Amniotic epithelial cell (primary cell): ENCODE data around the genes FEZ2 and RMDN2.

DNA sequence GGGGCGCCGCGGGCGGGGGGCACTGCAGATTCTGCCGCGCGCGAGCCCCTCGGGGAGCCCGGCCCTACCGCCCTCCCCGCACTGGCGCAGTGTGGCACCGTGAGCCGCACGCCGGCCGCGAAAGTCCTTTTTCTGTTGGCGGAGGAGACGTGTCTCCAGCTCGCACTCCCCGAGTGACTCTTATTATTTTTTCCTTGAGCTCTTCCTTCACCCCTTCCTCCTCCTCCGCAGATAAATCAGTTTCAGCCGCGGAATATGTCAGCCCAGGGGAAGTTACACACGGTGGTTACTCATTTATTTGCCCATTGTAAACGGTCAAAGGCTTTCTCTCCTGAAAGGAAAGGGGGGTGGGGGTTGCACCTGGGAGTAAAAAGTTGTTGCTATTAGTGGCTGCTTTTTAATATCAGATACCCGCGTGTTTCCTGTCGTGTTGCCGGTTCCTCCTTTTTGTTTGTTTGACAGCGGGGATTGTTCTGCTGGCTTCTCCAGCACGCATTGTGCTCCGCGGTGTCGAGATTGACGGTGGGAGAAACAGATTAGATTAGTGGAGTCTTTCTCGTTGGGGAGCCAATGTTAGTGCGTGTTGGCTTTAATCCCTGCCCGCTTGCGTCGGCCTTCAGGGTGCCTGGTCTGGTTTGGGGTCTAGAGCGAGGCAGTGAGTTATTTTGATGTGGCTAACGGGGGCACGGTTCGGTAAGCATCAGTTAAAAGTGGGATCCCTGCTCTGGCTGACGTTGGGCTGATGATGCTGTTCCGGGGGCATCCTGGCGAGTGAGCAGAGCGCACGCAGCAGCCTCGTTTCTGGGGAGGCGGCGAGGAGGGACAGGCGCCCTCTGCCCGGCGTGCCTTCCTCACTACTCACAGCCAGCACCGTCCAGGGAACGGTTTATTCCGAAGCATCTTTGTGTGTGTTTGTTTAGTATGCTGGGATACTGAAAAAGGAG, 1.6 kb downstream of the CRIM1 start:
- RRBS: 2% methylated on average over 25 of the region's 61 CpGs

DNA sequence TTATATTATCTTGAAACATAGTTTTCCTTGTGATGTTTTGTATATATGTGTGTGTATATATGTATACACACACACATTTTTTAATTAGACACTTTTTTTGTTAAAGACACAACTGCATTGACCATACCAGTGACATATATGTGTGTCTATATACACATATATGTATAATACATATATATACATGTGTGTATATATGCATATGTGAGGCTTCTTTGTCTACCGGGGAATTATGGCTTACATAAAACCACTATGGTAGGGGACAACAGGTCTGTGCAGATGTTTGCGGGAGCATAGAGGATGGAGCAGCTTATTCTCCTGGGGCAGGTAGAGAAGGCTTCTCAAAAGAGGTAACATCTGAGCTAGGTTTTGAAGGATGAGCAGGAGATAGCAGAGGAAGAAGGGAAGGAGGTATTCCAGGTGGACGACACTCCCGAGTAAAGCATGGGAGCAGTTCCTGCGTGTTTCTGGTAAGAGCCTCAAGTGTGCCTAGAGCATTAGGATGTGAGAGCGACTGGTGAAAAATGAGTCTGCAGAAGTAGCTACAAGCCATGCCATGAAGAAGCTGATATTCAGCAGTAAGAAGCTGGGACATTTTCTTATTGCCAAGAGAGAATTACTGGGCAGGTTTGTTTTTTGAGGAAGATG, 37.9 kb downstream of the CRIM1 start:
- RRBS: no CpG with 5 or more reads among the region's 6 CpGs

- RRBS: no CpG with 5 or more reads among the region's 5 CpGs
These were observed 73.6 kb downstream of the CRIM1 start for GRCh38 chr2:36429098-36429694.

GRCh38 chr2:36597399-36598589, at the start of gene FEZ2:
FEZ2 (minus strand) TSS chr2:36598168.
- RRBS: 2% methylated on average over 40 of the region's 91 CpGs

DNA sequence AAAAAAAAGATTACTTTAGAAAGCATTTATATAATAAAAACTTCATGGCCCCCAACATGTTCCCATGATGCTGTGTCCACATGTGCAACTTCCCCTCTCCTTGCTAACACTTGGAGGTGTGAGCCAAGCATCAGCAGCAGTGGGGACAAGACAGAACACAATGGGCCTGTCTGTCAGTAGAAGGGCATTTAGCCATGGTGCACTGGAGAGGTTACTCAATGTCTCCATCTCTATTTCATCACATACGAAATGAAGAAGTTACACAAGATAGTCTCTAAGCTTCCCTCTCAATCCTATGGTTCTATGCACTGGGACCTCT, 2.5 kb downstream of the VIT start:
- RRBS: no CpG with 5 or more reads among the region's 1 CpG

DNA sequence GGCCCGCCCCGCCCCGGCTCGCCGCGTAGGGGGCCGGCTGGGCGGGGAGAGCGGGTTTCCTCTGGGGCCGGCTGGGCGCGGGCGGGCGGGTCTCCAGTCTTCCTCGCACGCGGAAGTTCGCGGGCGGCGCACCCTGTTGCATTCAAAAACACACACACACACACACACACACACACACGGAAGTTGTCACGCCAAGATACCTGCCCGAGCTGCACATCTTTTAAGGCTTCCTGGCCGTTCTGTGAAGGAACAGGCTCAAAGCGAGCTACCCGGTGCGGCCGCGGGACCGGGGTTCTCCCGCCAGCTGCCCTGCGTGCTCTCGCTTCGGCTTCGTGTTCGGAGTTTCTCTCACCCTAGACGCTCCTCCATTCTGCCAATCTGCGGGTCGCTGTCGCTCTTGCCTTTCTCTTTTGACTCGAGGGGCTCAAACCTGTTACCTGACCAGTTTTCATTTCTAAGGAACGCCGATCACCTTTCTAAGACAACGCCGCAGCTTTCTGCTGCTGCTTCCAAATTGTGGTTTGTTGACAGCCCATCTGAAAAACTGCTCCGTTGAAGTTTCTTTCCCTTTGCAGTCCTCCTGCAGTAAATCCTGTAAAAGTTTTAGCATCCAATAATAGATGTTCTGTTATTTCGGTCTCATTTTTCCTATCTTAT, 543 bp upstream of the STRN start:
- RRBS: 2% methylated on average over 3 of the region's 48 CpGs

- RRBS: no CpG with 5 or more reads among the region's 9 CpGs
These were observed 861 bp downstream of the CEBPZ start for GRCh38 chr2:37230444-37231025.

DNA sequence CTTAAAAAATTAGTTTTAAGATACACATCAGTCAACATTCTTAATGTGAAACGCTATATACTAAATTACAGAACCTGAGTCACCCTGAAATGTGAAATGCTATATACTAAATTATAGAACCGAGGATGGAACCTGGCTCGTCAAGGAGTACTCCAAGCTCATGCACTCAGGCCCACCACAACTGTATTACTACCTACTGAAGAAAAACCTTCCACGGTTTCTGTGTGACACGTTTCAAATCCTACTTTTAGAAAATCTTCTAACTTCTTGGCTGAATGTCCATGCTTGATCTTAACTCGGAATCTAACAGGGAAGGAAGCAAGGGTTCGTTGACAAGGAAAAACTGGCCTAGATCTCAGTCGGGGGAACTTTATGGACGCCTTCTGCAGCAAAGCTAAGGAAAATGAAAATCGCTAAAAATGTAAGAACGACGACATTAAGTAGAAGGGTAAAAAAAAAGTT, 1.4 kb downstream of the PRKD3 start:
- RRBS: no CpG with 5 or more reads among the region's 12 CpGs

GRCh38 chr2:37324841-37325572, 374 bp upstream of the PRKD3 start:
- RRBS: 3% methylated on average over 24 of the region's 73 CpGs

GRCh38 chr2:37454832-37455555, 110.6 kb downstream of the QPCT start:
- RRBS: no CpG with 5 or more reads among the region's 4 CpGs

GRCh38 chr2:37570912-37571238, 100.6 kb downstream of the CDC42EP3 start:
- RRBS: no CpG with 5 or more reads among the region's 4 CpGs

DNA sequence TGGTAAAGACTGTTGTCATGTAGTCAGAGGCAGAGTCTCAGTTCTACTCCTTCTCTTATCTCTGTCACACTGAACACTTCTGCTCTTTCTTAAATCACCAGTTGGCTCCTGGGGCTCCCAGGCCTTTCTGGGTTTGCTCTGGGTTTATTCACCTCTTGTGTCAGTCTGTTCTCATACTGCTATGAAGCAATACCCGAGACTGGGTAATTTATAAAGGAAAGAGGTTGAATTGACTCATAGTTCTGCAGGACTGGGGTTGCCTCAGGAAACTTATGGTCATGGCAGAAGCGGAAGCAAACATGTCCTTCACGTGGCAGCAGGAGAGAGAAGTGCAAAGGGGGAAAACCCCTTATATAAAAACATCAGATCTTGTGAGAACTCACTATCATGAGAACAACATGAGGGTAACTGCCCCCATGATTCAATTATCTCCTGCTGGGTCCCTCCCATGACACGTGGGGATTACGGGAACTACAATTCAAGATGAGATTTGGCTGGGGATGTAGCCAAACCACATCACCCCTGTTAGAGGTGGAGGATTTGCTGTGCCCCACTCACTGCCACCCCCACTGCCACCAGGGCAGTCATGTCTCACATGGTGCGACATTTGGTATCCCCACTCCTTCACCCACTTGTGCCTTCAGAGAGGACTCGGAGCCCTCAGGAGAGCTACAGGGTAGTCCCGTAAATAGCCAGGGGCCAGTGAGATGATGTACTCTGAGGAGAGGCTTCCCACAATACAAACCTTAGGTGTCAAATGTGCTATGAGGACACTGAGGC, 35.8 kb downstream of the CDC42EP3 start:
- RRBS: no CpG with 5 or more reads among the region's 8 CpGs

GRCh38 chr2:37734887-37735960, 63.8 kb upstream of the CDC42EP3 start:
- RRBS: no CpG with 5 or more reads among the region's 9 CpGs

GRCh38 chr2:37780994-37781379, 109.5 kb upstream of the CDC42EP3 start:
- RRBS: no CpG with 5 or more reads among the region's 6 CpGs

- RRBS: no CpG with 5 or more reads among the region's 6 CpGs
These were observed 115.4 kb upstream of the CDC42EP3 start for GRCh38 chr2:37786690-37787332.

DNA sequence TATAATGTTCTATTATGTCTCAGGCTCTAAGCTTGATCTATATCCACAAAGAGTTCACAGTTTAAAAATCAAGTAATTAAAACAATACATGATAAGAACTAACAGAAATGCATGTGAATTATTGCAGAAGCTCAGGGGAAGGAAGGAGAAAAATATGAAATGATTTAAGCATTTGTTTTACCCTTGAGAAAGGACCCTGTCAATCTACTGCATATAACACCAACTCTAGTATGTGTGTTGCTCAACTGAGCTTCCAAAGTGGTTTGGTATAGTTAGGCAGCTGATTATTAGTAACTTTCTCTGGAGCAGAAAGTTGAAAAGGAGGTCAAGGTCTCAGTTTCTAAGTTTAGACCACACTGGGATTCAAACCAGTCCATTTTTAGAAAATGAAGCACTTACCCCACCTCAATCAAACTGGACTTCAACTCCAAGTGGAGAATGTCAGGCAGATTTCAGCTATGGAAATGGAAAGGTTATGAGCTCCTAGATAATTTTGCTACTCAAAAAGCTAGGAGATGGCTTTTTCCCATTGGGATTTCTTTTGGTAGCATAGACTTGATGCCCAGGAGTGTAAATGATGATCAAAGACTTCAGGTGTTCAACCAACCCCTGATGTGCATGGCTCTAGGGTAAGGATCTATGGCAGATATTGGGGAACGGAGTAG, 123.3 kb upstream of the CDC42EP3 start:
- RRBS: no CpG with 5 or more reads among the region's 1 CpG

DNA sequence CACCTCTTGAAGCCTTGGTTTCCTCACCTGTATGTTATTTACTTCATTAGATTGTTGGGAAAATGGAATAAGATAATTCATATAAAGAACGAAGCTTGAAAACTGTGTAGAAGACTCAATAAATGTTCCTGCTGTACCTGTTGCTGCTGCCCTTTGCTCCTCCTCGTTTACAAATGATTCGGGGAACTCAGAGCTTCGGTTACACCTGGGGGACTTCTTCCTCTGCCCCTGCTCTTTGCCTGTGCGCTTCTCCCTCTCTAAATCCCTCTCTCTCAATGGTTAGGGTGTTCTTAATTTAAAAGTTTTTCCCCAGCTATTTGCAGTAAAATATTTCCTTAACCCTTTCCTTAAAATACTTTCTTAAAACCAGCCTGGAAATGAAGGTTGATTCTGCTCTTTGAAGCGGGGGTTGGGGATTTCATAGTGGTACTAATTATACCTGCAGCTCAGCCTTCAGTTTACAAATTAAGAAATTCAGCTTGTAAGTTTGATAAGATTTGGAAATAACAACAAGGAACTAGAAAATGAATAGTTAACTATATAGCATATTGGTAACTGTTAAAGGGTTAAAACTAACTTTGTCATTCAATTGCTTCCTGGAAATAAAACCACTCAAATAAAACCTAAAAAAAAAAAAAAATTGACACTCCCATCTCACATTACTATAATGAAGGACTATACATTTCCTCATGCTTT, 3.1 kb upstream of the RMDN2 start:
- RRBS: no CpG with 5 or more reads among the region's 6 CpGs

GRCh38 chr2:37924827-37926001, at the start of gene RMDN2:
RMDN2 (plus strand) TSS chr2:37925287.
- RRBS: 2% methylated on average over 51 of the region's 95 CpGs

DNA sequence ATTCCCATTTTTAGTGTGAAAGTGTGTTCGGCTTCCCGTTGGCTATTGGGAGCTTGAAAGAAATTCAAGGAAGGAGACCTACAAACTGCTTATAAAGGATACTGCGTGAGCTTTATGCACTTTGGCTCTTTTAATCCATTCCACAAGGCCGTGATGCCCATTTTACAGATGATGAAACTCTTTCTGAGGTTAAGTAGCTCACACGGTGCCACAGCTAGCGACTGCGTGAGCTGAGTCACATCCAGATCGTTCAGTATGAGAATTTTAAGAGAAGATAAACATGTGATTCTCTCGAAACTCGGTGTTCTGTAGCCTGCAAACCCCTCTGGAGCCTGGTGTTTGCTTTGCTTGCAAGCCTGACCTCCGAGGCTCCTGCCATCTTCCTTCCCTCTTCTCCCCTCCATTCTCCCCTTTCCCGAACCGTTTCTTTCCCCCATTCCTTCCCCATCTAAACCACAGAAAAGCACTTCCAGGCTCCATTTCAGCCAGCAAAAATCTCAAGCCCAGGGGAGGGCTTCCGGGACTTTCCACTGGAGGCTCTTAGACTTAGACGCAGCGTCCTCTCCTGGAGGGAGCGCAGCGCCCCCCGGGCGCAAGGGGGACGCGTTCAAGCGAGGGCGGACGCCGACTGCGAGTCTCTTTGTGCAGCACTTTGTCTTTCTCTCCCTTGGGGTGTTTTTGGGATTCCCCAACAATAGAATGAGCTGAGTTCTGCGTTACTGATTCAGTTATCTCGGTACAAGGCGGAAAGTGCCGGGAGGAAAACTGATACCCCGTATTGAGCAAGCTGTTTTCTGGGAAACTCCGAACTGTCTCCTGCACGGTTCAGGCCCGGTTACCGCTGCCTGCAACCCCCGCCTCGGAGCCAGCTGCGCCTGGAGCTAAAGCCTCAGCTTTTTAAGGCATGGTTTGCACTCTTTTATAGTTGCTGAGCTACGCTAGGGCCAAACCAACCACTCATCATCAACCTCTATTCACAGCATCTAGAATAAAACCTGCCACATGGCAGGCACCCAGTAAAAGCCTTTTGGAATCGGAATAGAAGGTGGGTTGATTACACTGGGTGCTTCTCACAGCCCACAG, 37.9 kb downstream of the CYP1B1 start:
- RRBS: 4% methylated on average over 11 of the region's 41 CpGs

DNA sequence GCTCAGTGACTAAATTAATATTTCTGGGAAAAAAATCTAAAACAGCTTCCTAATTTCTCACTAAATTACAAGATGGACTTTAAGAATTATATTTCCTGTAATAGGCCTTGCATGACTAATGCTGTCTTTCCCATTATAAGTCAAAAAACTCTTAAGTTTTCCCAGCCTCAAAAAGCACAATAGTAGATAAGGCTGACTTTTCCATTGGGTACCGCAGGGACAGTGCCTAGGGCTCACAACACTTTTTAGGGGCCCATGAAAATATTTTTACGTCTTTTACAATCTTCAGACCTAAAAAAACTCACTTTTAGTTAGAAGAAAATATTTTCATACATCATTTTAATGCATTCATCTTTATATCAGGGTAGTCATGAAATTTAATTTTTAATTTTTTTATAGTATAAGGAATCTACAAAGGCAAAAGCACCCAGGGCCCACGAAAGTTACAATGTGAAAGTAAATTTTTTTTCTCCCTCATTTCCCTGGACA, 4.5 kb downstream of the CYP1B1 start:
- RRBS: no CpG with 5 or more reads among the region's 3 CpGs